ENCODE measurements around the genes RARB and TOP2B.

DNA sequence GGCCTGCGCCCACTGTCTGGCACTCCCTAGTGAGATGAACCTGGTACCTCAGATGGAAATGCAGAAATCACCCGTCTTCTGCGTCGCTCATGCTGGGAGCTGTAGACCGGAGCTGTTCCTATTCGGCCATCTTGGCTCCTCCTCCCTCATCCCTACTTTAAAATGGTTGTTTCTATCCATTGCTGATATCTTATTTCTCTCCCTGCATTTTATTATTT, 150.2 kb downstream of the NR1D2 start:
- RRBS, 2 experiments, result no CpG with 5 or more reads among the region's 6 CpGs

DNA sequence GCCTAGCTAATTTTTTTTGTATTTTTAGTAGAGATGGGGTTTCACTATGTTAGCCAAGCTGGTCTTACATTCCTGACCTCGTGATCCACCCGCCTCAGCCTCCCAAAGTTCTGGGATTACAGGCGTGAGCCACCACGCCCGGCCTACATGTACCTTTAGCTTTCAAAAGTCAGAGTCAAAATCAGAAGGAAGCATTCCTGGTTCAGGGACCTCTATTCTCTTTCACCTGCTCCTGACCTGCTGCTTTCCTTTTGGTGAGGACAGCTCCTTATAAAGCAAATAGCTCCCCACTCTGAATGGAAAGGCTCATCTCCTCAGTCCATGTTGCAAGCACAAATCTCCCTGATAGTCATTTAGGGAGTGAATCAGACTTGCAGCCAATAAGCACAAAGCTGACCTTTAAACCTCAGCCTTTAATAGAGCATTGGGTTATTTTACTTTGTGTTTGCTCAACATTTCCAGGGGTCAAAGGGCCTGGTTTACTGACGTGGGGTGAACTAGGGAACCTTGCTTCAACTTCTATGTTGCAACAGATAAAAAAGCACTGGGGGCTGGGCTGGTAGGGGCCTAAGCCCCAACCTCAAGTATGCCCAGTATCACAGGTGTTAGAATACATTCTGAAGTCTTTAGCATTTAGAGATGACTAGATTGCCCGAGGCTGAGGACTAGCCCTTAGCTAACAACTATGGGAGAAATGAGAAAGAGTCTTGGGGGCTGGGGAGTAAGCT, 43.1 kb downstream of the THRB start:
- RRBS, 2 experiments, result no CpG with 5 or more reads among the region's 7 CpGs

DNA sequence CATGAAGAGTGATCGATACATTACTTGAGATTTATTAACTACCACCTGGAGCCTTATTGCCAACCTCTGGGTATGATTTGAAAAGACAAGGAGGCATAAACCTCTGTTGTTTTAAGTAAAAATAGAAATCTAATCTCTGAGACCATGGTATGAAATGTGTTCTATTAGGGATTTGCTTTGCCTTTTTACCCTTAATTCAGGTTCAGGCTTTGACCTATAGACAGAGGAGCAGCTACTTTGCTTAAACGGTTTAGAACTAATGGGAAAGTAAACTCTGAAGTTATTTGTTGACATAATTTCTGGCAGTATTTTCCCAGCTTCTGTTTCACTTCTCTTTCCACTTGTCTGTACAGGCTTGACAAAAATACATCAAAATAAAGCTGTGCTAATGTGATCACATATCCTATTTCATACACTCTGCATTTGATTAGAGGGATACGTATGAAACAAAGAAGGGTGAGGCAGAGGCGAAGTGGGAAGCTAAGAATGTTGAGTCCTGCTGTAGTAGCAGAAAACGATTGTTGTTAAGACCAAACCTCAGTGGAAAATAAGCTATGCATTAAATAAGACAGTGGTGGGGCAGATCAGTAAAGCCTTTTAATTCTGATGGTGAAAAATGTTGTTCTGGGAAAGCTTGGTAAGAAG, 389.2 kb upstream of the RARB start:
- RRBS, 2 experiments, result no CpG with 5 or more reads among the region's 5 CpGs

GRCh38 chr3:25427731-25429042, at the start of gene RARB:
Gene RARB, plus strand, starts transcription at chr3:25428263.
- RRBS, 2 experiments, result 95 to 96% methylated on average over 5 of the region's 43 CpGs

- RRBS, 2 experiments, result no CpG with 5 or more reads among the region's 12 CpGs
Observed at GRCh38 chr3:25429297-25430263, 1.5 kb downstream of the RARB start.

GRCh38 chr3:25664485-25665001, at the start of gene TOP2B:
Gene TOP2B, minus strand, starts transcription at chr3:25664907.
- RRBS, 2 experiments, result 1% methylated on average over 46 of the region's 69 CpGs

DNA sequence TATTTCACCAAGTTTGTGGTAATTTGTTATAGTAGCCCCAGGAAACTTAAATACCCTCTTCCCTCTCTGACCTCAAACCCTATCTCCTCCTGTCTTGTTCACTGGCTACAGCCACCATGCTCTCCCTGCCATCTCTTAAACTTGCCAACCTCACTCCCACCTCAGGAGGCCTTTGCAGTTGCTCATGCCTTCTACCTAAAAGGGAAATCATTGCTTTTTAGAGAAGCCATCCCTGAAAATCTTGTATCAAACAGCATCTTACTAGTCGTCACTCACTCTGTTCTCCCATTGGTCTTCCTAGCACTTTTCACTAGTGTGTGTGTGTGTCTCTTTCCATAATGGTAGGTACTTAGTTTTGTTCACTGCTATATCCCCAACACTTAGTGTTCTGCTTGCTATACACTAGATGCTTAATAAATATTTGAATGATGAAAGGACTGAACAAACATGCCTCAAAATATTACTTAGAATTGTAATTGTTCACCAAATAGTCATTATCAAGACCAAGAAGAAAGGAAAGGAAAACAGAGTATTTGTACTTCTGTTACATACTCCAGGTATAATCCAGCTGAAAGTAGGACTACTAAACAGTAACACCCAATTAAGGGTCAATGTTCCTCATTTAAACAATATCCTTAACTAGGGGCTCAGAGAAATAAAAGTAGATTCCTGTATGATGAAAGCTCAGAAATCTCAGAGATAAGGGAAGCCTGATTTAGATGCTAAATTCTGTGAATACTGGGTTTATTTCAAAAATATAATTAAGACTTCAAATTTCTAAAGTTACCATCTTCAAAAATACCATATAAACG, 39.8 kb downstream of the NGLY1 start:
- RRBS, 2 experiments, result no CpG with 5 or more reads among the region's 2 CpGs

DNA sequence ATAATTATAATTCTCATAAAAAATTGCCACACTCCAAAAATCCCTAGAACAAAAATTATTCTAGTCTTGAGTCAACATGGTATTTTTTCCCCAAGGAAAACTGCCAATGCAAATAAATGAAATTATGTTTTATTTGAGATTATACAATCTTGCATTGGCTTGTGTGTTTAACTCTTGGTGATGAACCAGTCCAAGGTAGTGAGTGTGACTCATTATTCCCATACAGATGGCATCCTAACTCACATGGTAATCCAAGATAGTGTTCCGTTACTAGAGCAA, 3.7 kb downstream of the OXSM start:
- RRBS, 2 experiments, result no CpG with 5 or more reads among the region's 1 CpG

DNA sequence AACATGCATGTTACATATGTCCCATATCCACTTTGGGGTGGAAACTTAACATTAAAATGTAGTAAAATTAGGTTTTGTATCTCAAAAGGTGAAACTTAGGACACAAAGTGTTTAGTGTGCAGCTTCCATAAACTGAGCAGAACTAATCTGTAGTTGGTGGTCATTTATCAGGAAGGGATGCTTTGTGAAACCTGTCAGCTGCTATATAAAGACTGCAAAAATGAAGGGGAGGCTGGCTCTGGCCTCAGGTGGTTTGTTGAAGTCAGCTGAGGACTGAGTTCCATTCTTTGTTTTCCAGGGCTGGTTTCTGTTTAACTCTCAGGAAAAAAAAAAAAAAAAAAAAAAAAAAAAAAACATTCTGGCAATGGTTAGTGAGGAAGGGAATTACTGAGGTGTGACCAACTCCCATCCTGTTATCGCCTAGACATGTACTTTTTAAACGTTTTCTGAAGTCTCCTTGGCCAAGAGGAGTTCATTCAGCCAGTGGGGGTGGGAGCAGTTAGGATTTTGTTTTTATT, 316.2 kb downstream of the OXSM start:
- RRBS, 2 experiments, result no CpG with 5 or more reads among the region's 2 CpGs

DNA sequence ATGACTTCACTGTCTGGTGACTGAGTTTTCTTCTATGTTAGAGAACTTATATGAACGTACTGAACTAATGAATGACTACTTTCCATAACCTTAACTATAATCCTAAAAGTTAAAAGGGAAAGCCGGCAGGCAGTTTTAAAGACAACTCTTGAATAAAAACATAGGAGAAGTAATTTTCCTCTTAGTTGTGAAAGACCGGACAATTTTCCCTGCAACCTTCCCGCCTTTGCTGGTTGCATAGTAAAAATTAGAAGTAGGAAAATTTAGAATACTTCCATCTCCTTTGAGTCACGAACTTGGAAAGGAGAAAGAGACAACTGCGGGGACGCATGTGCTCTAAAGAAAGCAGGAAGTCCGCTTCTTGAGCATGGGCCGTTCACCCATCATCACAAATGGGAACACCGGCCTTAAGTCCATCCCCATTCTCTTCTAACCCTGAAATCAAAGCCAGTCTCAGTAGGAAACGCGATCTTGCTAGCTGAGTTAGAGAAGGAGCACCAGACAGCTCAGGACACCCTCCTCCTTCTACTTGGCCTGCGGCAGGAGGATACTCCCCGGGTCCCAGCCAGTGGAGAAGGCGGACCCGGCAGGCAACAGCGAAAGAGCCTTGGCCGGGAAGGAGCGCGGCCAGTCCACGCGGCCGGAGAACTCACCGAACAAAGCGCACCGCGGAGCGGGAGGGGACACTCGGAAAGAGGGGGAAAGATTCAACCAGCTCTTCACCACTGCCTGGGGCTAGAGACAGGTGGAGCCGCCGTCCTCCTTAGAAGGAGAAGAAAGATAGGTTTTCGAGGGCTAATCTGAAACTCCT, 1.1 kb downstream of the SLC4A7 start:
- RRBS, 2 experiments, result no CpG with 5 or more reads among the region's 32 CpGs

GRCh38 chr3:27535523-27535722, 51.2 kb upstream of the SLC4A7 start:
- RRBS, 2 experiments, result no CpG with 5 or more reads among the region's 1 CpG

GRCh38 chr3:27632501-27633681, 89.2 kb downstream of the EOMES start:
- RRBS, 2 experiments, result 48 to 74% methylated on average over 9 to 16 of the region's 75 CpGs

DNA sequence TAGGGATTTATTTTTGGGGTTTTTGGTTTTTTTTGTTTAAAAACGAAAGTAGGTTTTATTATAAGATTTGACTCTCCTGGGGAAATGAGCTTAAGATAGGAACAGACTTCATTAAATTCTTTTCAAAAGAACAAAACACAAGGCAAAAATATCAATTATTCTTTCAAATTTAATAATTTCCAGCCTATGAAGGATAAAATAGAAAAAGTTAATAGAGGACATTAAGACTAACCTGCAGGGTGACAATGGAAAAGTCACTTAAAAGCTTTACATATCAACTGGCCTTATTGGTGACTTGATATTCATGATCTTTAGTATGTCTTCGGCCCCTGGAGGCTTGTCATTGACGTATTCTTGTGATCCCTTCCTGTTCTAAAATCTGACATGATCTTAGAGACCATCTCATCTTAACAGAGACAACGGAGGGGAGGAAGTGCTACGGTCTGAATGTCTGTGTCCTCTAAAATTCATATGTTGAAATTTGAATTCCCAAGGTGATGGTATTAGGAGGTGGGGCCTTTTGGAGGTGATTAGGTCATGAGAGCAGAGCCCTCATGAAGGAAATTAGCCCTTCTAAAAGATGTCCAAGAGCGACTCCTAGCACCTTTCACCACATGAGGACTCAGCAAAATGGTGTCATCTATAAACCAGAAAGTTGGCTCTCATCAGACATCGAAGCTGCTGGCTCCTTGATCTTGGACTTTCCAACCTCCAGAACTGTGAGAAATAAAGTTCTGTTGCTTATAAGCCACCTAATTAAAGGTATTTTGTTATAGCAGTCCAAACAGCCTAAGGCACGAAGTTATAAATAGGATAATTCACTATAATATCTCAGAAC, 233.3 kb upstream of the CMC1 start:
- RRBS, 2 experiments, result no CpG with 5 or more reads among the region's 8 CpGs

- RRBS, 2 experiments, result no CpG with 5 or more reads among the region's 11 CpGs
Observed at GRCh38 chr3:28347415-28348152, 937 bp upstream of the ZCWPW2 start.

DNA sequence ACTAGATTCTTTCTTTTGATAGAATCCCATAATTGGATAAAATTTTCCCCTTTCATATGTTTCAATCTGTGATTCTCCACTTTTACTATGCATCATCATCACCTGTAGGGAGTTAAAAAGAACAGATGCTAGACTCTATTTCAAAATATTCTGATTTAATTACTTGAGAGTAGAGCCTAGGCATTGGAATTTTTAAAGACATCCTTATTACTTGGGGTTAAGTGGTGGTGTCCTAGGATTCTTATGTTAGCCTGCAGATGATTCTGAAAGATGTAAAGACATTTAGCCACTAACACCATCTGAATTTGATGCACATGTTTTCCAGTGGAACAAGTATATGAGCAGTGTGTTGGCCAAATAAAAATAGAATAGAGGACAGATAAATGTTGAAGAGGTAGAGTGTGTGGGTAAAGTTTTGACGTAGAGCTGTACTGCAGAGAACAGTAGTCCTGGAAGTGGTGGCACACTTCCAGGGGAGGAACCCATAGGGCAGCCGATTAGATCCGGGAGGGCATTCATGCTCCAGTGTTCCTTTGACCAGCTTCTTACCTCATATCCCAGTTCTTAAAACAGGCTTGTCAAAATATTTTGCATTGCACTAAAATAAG, 429.0 kb upstream of the AZI2 start:
- RRBS, 2 experiments, result no CpG with 5 or more reads among the region's 3 CpGs

DNA sequence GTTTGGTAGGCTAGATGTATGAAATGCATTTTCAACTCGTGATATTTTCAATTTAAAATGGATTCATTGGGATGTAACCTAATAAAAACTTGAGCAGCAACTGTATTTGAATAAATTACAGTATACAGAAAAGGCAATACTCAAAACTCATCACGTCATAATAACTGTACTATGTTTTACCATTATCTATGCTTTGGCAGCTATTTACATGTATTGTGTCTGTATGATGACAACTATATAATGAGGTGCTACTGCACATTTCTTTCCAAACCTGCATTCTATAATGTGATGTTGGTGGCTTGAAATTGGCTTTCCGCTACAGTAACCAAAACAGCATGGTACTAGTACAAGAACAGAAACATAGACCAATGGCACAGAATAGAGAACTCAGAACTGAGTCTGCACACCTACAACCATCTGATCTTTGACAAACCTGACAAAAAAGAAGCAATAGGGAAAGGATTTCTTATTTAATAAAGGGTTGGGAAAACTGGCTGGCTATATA, 93.8 kb downstream of the RBMS3 start:
- RRBS, 2 experiments, result no CpG with 5 or more reads among the region's 3 CpGs

GRCh38 chr3:29440559-29440976, 159.7 kb downstream of the RBMS3 start:
- RRBS, 2 experiments, result no CpG with 5 or more reads among the region's 9 CpGs

- RRBS, 2 experiments, result no CpG with 5 or more reads among the region's 5 CpGs
Observed at GRCh38 chr3:29639321-29640382, 358.8 kb downstream of the RBMS3 start.

GRCh38 chr3:30289351-30289784, 317.0 kb upstream of the TGFBR2 start:
- RRBS, 2 experiments, result no CpG with 5 or more reads among the region's 1 CpG

Data from LNCaP clone FGC (cell line).